Mononuclear cell (primary cell): ENCODE data around the genes CR2, CAMK1G and G0S2.

- RRBS: no CpG with 5 or more reads among the region's 3 CpGs
These were observed 5.1 kb downstream of the PFKFB2 start for GRCh38 chr1:207058187-207058639.

- RRBS: no CpG with 5 or more reads among the region's 5 CpGs
These were observed 13.8 kb upstream of the C4BPB start for GRCh38 chr1:207074455-207075581.

- RRBS: no CpG with 5 or more reads among the region's 2 CpGs
These were observed 38.8 kb upstream of the CD55 start for GRCh38 chr1:207282431-207283362.

DNA sequence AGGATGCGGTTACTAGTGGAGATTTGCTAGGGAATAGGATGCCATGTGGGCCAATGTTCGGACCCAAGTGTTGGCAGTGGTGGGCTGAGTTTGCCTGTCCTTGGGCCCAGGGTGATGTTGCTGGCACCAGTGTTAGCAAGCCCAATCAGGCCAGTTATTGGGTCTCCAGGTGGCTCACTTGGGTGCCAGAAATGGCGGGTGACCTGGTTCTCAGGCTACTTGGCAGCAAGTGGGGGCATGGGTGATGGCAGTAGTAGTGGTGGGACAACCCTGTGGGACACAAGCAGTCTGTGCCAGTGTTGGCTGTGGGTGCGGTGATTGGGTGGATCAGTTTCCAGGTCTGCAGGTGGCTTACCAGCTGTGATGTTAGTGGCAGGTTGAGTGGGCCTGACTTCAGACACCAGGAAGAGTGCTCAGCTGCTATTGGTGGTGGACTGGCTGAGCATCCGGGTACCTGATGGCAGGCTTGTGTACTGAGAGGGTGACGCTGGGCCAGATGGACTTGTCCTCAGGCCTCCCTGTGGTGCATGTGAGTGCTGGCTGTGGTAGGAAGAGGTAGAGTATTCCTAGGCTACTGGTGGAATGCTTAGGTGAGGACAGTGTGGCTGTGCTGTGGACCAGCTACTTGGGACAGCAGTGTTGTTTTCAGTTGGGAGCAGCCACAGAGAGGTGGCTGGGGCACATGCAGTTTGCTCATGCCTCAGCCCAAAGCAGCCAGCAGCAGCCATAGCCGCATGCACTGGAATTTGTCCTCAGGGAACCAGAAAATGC is 24.6 kb downstream of the CD55 start:
- RRBS: no CpG with 5 or more reads among the region's 7 CpGs

- RRBS: 4% methylated on average over 42 of the region's 77 CpGs
These were observed at the start of gene CR2 for GRCh38 chr1:207453933-207455058. CR2 (plus strand) TSS chr1:207454328.

DNA sequence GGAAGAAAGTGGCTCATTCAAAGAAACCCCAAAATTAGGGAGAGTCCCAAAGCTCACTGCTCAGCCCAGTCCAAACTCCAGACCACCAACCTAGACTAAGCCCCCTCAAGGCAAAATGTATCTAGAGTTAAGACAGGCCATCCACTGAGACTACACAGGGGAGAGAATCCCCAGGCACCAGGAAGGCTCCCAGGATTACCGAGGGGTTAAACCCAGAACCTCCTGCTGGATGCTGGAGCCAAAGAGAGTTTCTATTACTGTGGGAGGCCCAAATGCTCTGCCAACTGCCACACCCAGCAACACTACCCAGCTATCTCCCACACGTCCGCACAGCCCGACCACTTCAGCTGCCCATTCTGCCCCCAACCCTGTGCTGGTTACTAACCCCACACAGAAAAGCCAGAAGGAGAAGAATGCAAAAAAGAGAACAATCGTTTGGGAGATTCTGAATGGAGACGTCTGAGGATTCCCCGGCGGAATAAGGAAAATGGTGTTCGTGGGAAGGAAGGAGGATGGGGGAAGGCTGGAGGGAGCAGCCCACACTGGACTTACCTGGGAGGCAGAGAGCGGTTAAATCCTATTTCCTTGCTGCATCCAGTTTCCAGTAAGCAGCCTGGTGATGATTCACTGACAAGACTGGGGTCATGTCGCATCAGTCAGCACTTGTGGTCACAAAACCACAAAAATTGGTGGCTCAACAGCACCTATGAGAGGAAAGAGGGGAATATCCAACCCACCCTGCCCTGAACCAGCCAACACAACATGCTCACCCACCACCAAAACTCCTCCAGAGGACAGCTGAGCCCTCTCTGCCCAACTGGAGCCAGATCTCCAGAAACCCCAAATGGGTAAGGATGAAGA is 63.8 kb downstream of the CD46 start:
- RRBS: no CpG with 5 or more reads among the region's 11 CpGs

DNA sequence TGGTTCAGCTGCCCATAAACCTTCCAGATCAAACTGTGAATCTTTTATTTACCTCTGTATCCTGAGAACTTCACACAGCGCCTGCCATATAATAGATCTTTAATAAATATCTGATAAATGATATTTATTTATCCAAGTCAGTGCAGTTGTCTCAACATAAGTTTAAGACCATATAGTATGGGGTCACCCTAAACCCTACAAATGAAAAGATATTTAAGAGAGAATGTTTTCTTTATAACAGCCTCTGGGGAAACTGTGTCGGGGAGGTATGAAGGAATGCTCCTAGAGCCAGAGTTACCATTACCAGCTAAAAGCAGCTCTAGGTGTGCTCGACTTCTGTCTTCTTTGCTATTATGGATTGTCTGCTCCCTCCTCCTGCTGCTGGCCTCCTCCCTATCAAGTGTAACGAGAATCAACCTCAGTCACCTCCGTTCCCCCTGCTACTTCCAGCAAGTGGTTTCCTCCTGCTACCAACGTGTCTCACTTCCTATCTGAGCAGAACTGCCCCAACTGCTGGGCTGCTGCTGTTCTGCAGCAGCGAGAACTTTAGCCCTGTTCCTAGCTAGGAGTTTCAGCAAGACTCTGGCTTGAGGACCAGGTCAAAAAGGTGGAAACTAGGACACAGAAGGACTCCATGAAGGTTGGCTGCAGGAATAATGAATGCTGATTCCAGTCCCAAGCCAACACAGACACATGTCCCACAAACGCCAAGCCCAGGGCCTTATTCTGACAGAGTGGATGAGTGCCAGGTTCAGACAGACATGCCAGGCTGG is 47.1 kb downstream of the CD34 start:
- RRBS: no CpG with 5 or more reads among the region's 8 CpGs

DNA sequence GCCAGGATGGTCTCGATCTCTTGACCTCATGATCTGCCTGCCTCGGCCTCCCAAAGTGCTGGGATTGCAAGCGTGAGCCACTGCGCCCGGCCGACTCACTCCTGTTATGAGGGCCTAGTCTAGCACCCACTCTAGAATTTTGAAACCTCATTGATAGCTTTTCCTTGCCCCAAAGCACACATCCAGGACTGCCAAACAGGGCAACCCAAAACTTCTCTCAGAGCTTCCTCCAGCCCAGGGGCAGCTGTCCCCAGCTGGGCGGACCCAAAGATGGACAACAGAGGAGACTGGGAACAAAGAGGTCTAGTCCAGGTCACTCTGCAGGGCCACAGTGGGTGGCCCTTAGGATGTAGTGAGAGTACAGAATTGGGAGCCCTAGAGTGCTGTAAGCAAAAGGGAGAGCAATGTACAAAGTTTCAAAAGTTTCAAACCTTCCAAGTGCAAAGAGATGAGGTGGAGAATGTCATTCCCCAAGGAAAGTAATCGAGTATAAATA is 1.3 kb downstream of the CD34 start:
- RRBS: no CpG with 5 or more reads among the region's 8 CpGs

DNA sequence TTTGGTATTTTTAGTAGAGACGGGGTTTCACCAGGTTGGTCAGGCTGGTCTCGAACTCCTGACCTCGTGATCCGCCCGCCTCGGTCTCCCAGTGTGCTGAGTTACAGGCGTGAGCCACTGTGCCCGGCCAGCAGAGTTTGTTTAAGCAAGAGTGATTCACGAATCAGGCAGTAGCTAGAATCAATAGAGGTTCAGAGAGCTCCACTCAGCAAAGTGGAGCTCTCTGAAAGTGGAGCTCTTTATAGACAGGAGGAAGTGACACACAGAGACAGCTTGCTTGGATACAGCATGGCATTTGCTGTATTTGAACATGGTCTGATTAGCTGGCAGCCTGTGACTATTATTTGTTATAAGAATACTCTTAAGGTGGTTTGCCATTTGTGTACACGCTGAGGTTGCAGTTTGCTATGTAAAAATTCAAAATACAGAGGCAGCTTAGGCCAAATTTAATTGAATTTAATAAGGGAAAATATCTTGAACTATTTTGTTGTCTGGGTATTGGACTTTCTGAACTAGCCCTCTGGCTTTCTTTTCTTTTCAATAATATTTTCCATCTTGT is 27.2 kb upstream of the CD34 start:
- RRBS: no CpG with 5 or more reads among the region's 10 CpGs

DNA sequence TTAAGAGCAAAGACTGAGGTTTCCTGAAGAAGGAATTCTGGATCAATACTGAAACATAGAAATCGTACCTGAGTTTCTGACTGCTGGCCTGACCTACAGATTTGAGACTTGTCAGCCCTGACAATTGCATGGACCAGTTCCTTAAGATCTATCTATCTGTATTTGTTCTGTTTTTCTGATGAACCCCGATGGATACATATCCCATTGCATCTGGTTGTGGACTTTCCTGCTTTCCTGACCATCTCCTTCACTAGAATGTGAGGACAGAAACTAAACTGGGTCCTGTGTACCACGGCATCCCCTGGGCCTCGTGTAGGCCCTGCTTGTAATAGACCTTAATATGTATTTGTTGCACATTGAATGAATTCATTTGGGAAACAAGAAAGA is 81.6 kb upstream of the CD34 start:
- RRBS: no CpG with 5 or more reads among the region's 4 CpGs

DNA sequence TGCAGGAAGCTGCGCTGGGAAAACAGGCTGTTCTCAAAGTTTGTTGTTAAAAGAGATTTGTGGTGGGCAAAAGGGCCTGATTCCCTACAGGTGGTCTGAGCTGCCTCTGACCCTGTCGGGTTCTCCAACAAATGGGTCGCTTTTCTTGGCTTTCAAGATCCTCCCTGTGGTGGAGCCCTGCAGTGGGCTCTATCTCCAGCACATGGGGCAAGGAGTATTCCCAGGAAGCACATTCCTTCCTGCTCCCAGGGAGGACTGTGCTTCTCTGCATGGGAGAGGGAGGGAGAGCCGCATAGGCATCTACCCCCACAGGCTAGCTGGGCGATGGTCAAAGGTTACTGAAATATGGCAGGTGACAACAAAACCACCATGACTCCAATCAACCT is 85.5 kb downstream of the PLXNA2 start:
- RRBS: no CpG with 5 or more reads among the region's 5 CpGs

GRCh38 chr1:208181090-208181456 is 63.1 kb downstream of the PLXNA2 start:
- RRBS: no CpG with 5 or more reads among the region's 2 CpGs

DNA sequence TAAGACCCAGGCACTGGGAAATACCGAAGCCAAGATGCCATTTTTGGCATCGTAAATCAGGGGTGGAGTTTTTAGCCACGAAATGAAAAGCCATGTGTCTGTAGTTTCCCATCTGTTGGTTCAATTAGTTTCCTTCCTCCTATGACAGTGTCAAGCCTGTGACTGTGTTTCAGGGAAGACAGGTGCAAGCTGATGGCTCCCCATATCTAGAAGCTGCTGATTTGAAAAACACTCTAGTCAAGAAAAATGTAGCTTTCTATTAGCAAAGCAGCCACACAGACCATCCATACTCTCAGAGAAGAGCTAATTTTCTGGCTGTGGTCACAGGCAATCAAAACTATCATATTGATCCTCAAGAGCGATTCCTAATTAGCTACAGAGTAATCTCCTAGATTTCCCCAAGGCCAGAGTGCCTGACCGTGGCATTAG is 480.3 kb upstream of the CAMK1G start:
- RRBS: no CpG with 5 or more reads among the region's 5 CpGs

GRCh38 chr1:209133056-209133474 is 450.4 kb upstream of the CAMK1G start:
- RRBS: no CpG with 5 or more reads among the region's 6 CpGs

- RRBS: 73% methylated on average over 1 of the region's 23 CpGs
These were observed 363.6 kb upstream of the CAMK1G start for GRCh38 chr1:209219620-209220694.

GRCh38 chr1:209583442-209583882 is at the start of gene CAMK1G:
CAMK1G (plus strand) TSS chr1:209583714.
- RRBS: no CpG with 5 or more reads among the region's 6 CpGs

DNA sequence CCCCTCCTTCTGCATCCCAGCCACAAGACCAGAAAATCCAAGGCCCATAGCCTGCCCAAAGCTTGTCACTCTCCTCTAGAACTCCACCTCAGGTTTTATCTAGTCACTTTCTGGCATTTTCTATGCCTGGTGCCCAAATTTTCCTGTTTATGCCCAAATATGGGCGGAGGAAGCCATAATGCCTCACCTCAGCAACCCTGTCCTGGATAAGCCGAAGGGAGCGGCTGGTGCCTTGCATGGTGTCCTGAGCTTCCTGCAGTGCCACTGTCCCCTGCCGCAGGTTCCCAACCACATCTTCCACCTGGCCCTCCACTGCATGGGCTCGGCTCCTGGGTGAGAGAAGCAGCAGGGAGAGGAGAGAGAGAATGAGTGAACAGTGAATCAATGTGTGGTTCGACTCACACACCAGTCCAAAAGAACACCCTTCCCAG is 34.2 kb downstream of the CAMK1G start:
- RRBS: no CpG with 5 or more reads among the region's 6 CpGs

- RRBS: 7% methylated on average over 15 of the region's 71 CpGs
These were observed at the start of gene G0S2 for GRCh38 chr1:209674898-209675962. G0S2 (plus strand) TSS chr1:209675412.

DNA sequence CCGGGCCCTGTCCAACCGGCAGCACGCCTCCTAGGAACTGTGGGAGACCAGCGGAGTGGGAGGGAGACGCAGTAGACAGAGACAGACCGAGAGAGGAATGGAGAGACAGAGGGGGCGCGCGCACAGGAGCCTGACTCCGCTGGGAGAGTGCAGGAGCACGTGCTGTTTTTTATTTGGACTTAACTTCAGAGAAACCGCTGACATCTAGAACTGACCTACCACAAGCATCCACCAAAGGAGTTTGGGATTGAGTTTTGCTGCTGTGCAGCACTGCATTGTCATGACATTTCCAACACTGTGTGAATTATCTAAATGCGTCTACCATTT is 714 bp downstream of the G0S2 start:
- RRBS: no CpG with 5 or more reads among the region's 13 CpGs